Kidney epithelial cell (primary cell): ENCODE results near the gene GSTA2.

- RAMPAGE, long total RNA: no peak
- RRBS: no CpG with 5 or more reads among the region's 10 CpGs
Observed at GRCh38 chr6:52263883-52264686, 19.8 kb upstream of the IL17F start.

DNA sequence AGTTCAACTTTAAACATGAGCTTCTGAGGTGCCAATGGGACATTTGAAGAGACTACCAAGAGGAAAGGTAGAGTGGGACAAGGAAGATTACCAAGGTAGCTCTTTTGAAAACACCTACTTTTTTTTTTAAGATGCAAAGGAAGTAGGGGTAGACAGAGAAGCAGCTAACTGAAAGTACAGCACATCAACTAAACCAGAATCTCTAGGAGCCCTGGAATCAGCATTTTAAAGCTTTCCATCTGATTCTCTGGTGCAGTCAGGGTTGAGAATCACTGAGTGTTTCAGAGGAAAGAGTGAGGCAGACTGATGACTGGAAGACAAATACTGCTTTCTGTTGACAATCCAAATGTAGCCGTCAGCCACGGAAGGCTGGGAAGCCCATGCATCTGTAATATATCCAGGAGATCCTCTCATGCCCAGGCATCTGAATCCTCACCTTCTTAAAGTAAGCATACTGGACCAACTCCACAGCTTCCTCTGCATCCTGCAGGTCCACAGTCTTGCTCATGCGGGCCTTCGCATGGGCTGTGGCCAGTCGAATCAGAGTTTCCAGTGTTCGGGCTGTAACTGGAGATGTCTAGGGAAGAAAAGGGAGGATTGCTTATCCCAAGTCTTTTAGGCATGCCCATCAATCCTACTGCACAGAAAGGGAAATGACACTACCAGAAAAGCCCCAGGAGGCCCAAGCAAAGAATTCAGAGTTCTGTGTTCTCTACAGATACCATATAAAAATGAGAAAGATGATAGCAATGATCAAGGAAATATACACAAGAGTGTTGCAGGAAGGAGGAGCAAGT lies 15.7 kb downstream of the MCM3 start:
- RAMPAGE, long total RNA: no peak
- RRBS: no CpG with 5 or more reads among the region's 6 CpGs

DNA sequence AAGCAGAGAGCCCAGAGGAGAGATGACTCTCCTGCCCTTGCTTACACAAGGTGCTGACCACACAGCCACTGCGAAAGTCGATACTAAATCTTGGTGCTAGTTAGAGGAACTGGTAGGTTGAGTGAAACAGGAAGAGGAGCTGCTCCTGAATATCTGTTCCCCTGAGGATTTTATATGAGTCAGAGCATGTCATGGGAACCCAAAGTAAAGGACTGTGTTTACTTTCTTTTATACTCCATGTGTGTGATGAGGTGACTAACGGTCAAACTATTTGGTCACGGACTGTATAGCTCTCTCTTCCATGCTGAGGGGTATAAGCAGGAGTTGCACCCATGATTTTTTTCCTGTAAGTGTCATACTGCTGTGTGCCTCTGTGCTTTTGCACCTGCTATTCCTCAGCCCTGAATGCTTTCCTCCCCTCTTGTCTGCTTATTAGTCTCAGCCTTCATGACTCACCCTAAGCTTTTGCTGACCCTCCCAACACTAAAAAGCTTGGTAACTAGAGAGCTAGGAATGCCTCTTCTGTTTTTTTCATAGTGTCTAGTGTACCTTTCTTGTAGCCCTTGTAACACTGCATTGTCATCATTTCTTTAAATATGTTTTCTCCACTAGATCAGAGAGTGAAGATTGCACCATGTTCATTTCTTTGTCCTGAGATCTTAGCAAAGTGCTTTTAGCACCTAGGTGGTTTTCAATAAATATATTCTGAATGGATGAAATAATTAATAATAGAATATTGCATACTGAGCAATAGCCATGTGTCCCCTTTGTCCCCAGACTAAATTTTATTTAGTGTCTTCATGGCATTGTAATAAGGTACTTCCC lies 9.4 kb upstream of the PAQR8 start:
- RAMPAGE, long total RNA: no peak
- RRBS: no CpG with 5 or more reads among the region's 4 CpGs

GRCh38 chr6:52370183-52370686 lies 8.3 kb downstream of the PAQR8 start:
- RAMPAGE, long total RNA: no peak
- RRBS: no CpG with 5 or more reads among the region's 5 CpGs

- RAMPAGE, long total RNA: no peak
- RRBS: no CpG with 5 or more reads among the region's 5 CpGs
Observed at GRCh38 chr6:52388694-52389342, 26.9 kb downstream of the PAQR8 start.

DNA sequence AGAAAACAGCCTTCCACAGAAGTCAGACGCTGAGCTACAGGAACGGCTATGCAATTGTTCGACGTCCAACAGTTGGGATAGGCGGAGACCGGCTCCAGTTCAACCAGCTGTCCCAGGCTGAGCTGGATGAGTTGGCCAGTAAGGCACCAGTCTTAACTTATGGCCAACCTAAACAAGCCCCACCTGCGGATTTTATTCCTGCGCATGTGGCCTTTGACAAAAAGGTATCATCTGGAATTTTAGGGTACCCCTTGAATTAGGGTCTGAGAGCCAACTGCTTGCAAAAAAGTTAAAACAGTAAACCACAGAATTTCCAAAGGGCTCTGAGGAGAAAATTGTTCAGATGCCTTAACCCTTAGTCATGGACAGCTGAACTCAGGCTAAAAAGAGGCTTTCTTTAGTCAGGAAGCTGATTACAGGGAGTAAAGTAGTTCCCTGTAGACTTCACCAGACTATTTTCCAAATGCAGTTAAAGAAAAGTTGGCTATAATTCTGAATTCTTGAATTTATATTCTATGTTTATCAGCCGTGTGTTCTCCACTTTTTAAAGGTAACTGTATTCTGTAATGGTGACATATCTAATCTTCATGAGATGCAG lies 3.9 kb downstream of the EFHC1 start:
- RAMPAGE, long total RNA: no peak
- RRBS: no CpG with 5 or more reads among the region's 9 CpGs

GRCh38 chr6:52491256-52492205 lies 71.4 kb downstream of the EFHC1 start:
- RAMPAGE, long total RNA: no peak
- RRBS: no CpG with 5 or more reads among the region's 16 CpGs

DNA sequence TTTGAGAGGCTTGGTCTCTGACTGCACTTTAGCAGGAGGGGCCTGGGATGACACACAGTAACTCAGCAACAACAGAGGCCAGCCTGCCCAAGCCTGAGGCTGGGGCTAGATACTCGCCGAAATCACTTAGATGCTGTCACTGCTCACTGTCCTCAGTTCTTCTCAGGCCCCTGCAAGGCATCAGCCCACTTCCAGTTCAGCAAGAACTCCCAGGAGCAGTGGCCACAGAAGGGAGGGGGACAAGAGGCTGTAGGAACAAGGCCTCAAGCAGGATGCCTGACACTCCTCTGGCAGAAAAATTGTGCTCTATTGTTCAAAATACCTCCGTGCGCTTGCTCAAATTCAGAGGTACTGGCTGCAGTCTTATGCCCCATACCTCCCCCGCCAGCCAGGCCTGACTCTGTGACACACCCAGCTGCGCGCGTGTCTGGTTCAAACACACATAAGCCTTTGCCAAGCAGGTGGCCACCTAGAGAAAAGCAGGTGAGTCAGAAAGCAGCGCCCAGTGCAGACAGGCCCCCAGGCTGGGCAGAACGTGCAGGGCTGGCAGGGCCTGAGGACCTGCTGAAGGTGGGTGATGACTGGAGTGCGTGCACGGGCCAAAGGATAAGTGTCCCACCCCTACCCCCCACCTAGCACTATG lies 73.2 kb downstream of the TRAM2 start:
- RAMPAGE, long total RNA: no peak
- RRBS: no CpG with 5 or more reads among the region's 12 CpGs

GRCh38 chr6:52571196-52571755 lies 5.6 kb downstream of the TRAM2 start:
- RAMPAGE, long total RNA: no peak
- RRBS: no CpG with 5 or more reads among the region's 8 CpGs

DNA sequence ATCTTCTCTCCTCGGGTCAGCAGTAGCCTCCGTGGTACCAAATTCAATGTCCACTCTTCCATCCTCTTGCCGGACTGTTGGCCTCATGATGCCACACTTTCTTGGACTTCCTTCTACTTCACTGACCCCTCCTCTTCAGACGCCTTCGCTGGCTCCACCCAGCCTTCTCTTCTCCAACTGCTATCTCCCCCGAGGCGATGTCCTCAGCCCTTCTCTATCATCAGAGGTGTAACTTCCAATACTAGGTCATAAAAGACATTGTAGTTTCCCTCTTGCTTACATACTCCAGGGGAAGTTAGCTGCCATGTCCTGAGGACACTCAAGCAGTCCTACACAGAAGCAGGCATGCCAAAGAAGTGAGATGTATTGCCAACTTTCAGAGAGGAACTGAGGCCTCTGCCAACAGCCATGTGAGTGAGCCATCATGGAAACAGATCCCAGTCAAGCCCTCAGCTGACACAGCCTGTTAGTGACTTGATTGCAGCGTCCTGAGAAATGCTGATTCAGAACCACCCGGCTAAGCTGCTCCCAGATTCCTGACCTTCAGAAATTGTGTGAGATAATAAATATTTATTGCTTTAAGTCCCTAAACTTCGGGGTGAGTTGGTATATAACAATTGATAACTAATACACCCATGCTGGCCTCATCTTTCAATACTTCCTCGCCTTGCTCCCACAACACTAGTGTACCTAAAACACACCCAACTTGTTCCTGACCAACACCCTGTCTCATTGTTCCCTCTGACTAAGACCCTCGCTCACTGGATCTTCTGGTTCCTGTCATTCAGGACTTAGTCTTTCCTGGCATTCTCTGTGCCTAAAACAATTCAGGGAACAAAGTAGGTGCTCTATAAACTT lies 38.2 kb downstream of the GSTA2 start:
- RAMPAGE, long total RNA: no peak
- RRBS: no CpG with 5 or more reads among the region's 12 CpGs

DNA sequence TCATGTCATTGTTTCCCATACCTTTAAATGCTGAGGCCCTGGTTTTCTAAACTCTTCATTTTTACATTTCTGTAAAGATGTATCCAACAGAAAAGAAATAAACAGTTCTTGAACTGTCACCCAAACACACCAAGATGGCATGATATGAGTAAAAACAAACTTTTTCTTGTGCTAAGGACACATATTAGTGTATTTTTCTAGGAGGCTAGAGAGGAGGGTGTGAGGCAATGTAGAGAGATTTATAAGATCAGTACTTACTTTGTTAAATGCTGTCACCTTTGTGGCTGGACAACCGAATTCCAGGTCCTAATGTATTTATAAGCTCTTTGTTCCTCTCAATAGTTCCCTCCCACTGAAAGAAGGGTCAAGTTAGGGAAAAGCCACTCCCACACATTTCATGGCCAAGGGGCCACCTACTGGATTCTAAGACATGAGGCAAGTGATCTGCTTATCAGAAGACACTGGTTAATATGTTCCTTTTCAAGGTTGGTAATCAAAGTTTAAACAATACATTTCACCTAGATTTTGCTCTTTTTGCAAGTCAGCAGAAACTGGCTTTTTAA lies at the start of gene GSTA2:
TSS of gene GSTA2 (minus strand) at position 290 of the 563 bp plus-strand sequence.
- RAMPAGE, long total RNA: no peak
- RRBS: no CpG with 5 or more reads among the region's 1 CpG

DNA sequence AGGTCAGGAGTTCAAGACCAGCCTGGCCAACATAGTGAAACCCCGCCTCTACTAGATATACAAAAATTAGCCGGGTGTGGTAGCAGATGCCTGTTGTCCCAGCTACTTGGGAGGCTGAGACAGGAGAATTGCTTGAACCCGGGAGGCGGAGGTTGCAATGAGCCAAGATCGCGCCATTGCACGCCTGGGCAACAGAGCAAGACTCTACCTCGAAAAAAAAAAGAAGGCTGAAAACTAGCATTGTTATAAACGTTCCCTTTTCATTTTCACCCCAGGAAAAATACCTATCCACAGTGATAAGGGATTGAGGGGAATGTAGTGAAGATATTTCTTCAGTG lies 9.3 kb downstream of the GSTA4 start:
- RAMPAGE, long total RNA: no peak
- RRBS: no CpG with 5 or more reads among the region's 9 CpGs

- RAMPAGE, long total RNA: no peak
- RRBS: no CpG with 5 or more reads among the region's 4 CpGs
Observed at GRCh38 chr6:53192816-53193202, 44.2 kb upstream of the GCM1 start.

GRCh38 chr6:53290972-53291618 lies 57.7 kb downstream of the ELOVL5 start:
- RAMPAGE, long total RNA: no peak
- RRBS: no CpG with 5 or more reads among the region's 1 CpG

GRCh38 chr6:53342871-53343479 lies 5.8 kb downstream of the ELOVL5 start:
- RAMPAGE, long total RNA: no peak
- RRBS: no CpG with 5 or more reads among the region's 5 CpGs

DNA sequence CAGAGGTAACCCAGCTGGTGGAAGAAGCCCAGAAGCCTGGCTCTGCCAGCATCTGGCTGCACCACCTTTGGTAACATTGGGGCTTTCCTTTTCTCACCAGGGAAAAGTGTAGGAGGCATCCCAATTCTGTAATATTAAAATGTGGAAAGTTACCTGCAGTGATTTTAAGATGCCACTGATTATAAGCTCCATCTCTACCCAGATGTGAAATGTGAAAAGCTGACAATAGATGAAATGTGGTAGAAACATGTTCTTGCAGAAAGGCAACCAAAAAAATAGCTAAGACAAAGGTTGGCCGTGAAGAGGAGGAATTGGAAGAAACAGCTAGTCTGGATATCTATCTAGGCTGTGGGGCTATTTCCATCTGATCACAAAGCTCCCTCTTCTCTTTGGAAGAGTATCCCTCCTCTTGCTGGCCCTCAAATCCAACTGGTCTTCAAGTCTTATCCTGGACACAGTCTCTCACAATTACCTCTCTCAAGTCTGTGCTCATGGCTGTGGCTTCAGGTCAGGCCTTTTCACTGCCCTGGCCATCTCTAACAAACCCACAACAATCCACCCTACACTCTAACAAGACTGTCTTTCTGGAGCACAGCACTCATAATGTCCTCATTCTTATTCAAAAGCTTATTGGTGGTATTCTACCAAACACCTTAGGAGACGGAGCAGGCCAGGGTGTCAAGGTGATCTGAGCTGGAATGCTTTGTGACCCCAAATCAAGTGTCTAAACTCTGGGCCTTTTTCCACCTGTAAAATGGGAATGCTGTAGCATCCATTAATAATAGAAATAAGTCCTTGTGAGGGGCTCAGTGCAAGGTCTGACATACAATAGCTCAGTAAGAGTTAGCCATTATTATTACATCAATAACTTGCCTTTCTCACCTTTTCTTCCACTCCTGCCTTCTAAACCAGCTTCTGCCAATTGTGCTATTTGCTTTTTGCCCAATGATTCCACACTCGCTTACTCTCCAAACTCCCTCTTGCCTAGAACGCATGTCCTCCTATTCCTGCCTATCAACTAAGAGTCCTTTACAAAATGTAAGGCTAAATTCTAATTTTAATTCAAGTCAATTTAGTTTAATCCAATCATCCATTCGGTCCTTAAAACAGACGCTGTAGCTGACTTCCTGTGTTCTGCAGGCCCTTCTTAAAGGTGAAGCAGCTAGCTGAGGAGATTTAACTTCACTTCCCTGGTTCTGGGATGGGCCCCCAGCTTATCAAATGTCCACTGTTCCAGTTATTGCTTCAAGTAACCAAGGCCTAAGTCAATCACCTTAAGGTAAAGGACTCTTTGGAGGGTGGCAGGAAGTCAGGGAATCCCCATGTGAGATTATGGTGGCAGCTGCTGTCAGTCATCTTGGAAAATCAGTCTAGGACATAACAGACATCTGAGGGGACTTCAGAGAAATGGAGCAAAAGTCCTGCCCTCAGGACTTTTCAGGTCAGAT lies 4.4 kb downstream of the ELOVL5 start:
- RAMPAGE, long total RNA: no peak
- RRBS: no CpG with 5 or more reads among the region's 6 CpGs

DNA sequence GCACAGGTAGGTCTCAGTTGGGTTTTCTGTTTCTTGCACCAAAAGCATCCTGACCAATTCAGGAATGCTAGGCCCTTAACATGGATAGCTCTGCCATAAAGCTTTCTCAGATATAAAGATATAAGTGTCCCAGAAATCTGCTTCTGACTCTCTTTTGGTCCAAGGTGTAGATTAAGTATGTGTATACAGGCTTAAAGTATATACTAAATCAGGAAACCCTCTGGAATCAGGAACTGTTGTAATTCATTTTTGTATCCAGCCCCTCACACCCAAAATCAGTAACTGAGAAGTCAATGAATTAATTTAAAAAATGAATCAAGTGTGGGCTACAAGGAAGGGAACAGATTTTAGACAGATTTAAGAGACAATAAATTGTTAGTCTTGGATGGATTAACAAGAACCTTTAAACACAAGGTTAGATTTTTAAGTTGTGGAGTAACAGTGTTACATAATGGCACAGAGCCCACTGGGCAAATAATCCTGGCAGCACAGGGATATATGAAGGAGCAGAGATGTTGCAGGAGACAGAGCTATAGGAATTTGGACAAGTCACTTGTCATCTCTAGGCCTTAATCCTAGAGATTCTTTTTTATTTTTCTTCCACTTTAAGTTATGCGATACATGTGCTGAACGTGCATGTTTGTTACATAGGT lies 3.3 kb downstream of the ELOVL5 start:
- RAMPAGE, long total RNA: no peak
- RRBS: no CpG with 5 or more reads among the region's 2 CpGs

GRCh38 chr6:53547677-53548780 lies 3.1 kb upstream of the GCLC start:
- RAMPAGE, long total RNA: no peak
- RRBS: 1% methylated on average over 6 of the region's 63 CpGs

DNA sequence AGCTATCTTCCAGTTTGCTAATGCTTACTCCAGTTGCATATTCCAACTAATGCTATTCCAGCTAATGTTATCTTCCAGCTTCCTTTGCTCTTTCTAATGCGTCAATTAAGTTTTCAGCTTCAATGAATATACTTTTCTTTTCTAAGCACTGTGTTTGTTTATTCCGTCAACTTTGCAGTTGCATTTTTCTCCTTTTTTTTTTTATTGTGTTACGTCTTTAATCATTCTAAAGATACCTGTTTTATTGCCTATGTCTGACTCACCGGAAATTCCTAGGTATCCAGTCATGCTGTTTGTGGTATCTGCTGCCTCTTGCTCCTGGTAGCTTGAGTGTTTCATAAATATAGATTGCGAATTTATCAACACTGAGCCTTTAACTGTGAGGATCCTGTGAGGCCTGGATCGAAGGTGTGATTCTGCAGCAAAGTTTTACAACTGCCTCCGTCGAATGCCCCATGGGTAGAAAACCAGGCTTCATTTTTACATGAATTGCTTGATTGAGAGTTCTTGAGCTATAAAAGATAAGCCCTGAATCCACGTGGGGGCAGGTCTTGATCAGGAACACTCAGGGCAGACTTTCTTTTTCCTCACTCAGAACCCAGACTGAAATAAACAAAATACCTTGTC lies 60.3 kb upstream of the LRRC1 start:
- RAMPAGE, long total RNA: no peak
- RRBS: no CpG with 5 or more reads among the region's 9 CpGs

DNA sequence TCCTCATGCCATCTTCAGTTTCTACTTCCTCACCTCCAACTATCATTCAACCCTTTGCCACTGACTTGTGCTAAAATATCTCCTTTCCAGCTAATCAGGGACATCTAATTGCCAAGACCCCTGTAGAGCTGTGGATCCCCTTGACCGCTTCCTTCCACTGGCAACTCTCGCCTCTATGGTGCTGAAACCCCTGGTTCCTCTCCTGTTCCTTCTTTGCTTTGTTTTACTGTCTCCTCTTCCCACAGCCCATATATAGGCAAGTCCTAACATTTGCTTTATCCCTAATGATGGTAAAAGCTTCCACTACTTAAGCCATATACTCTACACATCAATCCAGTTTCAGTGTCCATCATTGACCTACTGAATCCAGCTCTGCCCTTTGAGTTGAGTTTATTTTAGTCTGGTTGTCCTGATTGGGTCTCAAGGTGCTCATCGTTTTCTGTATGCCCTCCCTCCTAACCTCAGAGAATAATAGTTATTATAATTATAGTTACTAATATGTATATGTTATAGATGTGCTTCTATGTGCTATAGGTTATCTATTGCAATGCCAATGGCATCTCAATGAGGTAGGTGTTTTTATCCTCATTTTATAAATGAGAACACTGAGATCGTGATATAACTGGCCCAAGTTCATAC lies 28.6 kb upstream of the LRRC1 start:
- RAMPAGE, long total RNA: no peak
- RRBS: no CpG with 5 or more reads among the region's 4 CpGs